HCT116 (cell line): ENCODE data around the genes UGT1A6 and UGT1A3.

GRCh38 chr2:232875287-232875590 lies 5.2 kb downstream of the SNORC start:
- RRBS = no CpG with 5 or more reads among the region's 6 CpGs

- RRBS = no CpG with 5 or more reads among the region's 9 CpGs
Measured at GRCh38 chr2:233061857-233062436, 1.8 kb downstream of the INPP5D start.

- RRBS = 84% methylated on average over 1 of the region's 12 CpGs
Measured at GRCh38 chr2:233100573-233101352, 40.6 kb downstream of the INPP5D start.

GRCh38 chr2:233161521-233161993 lies 89.9 kb upstream of the ATG16L1 start:
- RRBS = no CpG with 5 or more reads among the region's 11 CpGs

DNA sequence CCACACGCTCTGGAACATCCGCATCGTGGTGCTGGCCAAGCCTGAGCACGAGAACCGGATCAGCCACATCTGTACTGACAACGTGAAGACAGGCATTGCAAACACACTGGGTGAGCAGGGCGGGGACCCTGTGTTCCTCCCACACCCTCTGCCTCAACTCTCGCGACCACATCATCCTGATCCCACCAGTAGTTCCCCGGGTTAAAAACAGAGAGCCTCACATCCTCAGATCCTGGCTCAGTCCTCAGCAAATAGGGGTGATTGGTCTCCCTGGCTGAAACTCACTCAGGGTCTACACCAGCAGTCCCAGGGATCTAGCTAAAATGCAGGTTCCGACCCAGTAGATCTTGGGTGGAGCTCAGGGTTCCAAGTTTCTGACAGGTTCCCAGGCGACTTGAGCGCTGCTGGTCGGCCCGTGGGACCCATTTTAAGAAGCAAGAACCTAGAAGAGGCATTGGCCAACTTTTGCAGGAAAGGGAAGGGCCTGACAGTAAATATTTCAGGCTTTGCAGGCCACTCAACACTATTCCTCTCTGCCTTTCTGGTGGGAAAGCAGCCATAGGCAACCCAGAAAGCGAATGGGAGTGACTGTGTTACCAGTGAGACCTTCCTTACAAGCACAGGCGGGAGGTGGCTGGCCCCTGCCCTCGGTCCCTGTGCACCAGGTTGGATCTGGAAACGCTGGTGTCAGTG lies 87.0 kb upstream of the ATG16L1 start:
- RRBS = no CpG with 5 or more reads among the region's 19 CpGs

DNA sequence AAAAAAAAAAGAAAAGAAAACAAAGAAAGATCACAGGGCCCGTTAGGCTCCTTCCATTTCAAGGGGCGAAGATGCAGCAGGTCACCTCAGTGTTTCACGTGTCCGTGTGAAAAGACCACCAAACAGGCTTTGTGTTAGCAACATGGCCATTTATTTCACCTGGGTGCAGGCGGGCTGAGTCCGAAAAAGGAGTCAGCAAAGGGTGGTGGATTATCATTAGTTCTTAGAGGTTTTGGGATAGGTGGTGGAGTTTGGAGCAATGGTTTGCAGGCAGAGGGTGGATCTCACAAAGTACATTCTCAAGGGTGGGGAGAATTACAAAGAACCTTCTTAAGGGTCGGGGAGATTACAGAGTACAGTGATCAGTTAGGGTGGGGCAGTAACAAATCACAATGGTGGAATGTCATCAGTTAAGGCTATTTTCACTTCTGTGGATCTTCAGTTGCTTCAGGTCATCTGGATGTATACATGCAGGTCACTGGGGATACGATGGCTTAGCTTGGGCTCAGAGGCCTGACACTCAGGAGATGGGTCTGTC lies 37.9 kb upstream of the ATG16L1 start:
- RRBS = no CpG with 5 or more reads among the region's 8 CpGs

- RRBS = no CpG with 5 or more reads among the region's 7 CpGs
Measured at GRCh38 chr2:233288460-233289105, 19.0 kb upstream of the SAG start.

- RRBS = no CpG with 5 or more reads among the region's 4 CpGs
Measured at GRCh38 chr2:233356486-233357393, 2.4 kb downstream of the DGKD start.

DNA sequence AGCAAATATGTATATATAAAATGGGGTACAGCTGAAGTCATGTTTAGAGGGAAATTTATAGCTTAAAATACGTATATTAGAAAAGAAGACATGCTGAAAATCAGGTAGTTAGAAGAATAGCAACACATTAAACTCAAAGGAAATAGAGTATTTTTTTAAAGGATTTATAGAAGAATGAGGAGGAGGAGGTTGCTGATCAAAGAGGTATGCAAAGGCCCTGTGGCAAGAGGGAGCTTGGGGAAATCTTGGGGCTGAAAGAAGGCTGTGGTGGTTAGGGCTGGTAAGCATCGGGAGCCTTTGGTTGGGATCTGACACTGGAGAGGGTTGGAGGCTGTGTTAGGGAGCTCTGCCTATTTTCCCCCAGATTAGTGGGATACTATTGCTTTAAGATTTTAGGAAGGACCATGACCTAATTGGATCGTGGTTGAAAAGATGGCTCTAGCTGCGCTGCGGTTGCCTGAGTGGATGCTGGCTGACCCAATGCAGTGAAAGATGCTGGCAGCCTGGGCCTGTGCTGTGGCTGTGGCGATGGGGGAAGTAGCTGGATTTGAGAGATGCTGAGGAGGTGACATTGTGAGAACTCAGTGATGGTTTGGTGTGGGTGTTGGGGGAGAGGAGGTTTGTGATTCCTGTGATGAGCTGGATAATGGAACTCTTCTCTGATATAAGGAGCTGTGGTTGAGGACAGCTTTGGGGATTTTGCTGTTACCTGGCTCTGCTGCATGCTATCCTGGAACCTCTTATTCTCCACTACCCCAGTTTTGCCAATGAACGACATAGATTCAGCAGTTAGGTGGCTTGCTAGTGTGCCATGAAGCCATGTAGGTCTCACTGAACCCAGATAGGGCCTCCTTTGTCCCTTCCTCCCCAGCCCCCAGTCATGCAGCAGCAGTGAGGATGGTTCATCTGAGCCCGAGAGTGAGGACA lies 11.8 kb downstream of the DGKD start:
- RRBS = no CpG with 5 or more reads among the region's 8 CpGs

DNA sequence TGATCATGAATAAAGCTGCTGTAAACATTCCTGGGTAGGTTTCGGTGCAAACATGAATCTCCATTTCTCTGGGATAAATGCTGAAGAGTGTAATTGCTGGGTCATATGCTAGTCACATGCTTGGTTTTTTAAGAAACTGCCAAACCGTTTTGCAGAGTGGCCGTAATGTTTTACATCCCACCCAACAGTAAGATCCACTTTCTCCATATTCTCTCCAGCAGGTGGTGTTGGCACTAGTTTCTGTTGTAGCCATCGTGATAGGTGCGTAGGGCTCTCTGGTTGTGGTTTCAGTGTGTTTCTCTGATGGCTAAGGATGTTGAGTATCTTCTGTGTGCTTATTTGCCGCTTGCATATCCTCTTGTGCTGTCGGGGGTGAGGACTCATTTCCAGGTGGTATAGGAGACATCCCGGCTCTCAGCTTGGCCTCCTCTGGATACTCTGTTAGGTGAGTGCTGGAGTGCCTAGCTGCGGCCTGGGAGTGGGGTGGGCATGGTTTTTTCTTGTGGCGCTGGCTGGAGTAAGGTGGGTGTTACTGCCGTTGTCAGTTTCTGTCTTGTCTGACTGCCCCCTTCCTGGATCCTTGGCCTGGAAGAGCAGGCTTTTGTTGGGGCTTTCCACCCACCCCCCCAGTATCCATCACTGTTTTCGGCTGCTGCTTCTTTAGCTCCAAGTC lies 69.0 kb downstream of the DGKD start:
- RRBS = no CpG with 5 or more reads among the region's 12 CpGs

DNA sequence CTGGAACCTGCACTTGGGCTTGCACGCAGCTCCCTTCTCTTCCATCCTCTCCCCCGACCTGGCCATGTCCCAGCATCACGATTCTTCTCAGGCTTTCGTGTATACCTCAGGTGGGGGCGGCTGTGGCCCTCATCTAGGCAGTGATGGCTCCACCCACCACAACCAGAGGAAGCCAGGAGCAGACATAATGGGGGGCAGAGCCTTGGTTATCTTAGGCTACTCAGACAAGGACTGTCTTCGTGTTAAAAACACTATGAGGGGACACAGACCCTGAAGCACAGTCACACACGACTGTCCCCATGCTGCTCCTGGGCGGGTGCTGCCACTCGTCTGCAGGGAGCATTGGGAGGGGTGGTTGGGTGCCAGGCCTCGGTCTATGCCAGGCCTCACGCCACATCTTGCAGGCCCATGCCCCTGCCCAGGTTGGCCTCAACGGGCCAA lies 98.0 kb downstream of the USP40 start:
- RRBS = no CpG with 5 or more reads among the region's 12 CpGs

- RRBS = no CpG with 5 or more reads among the region's 2 CpGs
Measured at GRCh38 chr2:233511621-233512086, 54.9 kb downstream of the USP40 start.

GRCh38 chr2:233692449-233693030 lies at the start of gene UGT1A6:
UGT1A6 (plus strand) TSS chr2:233692890.
- RRBS = no CpG with 5 or more reads among the region's 8 CpGs

DNA sequence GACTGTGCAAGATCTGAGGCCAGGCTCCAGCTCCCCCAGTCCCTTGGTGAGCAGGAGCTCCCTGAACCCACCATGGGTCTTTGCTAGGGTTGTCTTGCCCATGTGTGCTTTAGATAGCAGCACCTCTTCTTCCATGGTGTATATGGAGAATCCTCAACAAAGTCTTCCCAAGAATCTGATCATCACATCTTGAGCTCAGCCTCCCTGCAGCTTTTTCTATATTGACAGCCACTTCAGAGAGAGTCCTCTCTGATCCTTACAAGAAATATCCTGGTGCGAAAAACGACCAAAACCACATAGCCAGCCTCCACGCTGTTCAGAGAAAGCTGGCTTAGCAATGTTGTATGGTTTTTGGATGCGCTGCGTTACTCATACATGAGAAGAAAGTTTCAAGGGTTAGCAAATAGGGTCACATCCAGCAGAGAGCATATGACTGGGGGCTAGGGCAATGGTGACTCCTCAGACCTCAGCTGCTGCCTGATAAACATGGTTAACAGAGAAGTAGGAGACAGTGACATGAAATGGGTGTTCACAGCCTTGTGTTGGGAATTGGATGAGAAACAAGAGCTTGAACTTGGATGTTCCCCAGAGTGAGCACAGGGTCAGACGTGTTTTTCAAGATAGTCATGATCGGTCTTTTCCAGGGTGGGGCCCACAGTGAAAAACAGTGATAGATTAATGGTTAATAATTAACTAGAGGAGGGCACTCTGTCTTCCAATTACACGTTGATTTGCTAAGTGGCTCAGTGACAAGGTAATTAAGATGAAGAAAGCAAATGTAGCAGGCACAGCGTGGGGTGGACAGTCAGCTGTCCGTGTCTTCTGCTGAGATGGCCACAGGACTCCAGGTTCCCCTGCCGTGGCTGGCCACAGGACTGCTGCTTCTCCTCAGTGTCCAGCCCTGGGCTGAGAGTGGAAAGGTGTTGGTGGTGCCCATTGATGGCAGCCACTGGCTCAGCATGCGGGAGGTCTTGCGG lies at the start of gene UGT1A3:
Gene UGT1A3, plus strand, starts transcription at position 746 of the 977 bp plus-strand sequence.
- RRBS = no CpG with 5 or more reads among the region's 13 CpGs

GRCh38 chr2:234032324-234032883 lies 18.1 kb upstream of the SPP2 start:
- RRBS = no CpG with 5 or more reads among the region's 1 CpG

- RRBS = no CpG with 5 or more reads among the region's 21 CpGs
Measured at GRCh38 chr2:234335373-234336329, 161.2 kb downstream of the ARL4C start.

DNA sequence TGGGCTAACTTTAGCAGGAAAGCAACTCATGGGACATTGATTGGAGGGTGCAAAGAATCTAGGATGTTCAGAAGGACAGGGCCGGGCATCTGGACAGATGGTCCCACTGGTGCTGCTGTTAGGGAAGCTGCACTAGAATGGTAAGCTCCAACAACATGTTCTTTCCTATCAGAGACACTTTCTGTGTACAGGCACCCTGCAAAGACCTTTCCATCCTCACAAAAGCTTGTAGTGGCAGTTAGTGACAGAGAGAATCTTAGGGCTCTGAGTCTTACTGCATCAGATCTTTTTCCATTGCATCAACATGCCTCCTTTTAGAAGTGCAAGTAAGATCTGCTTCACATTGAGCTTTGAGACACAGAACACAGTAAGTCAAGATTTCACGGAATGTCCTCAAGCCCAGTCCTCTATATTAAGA lies 52.7 kb downstream of the ARL4C start:
- RRBS = no CpG with 5 or more reads among the region's 2 CpGs

DNA sequence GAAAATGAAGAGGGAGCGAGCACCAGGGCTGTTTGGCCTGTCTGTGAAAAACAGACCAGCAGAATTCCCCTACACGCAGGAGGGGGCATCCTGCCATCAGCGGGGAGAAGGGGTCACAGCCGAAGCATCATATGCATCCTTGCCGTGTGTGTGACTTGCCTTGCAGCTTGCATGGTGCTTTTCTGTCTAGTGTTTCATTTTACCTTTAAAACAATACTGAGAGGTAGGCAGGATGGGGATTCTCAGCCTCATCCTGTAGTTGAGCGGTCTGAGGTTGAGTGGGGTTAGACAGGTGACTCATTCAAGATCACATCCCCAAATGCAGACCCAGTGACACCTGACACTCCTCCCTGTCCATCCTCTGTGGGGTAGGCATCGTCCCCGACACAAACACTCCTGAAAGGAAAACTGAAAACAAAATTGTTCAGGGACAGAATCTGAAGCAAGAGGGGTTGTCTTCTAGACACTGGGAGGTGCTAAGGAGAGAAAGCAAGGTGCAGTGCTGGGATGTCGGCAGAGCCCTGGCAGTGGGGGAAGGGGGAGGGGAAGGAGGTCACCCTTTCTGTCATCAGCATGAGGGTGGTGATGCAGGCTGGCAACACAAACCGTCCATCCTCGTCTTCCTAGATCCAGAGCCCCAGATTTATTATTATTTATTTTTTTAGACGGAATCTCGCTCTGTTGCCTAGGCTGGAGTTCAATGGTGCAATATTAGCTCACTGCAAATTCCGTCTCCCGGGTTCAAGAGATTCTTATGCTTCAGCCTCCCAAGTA lies 7.8 kb downstream of the ARL4C start:
- RRBS = no CpG with 5 or more reads among the region's 15 CpGs

GRCh38 chr2:234494563-234494759 lies 2.4 kb downstream of the ARL4C start:
- RRBS = no CpG with 5 or more reads among the region's 2 CpGs

GRCh38 chr2:234690754-234691416 lies 194.0 kb upstream of the ARL4C start:
- RRBS = no CpG with 5 or more reads among the region's 9 CpGs